ENCODE measurements around a stretch of chr2.

GRCh38 chr2:11395267-11395801 is 50.9 kb upstream of the ROCK2 start:
- PRO-cap = no peak

GRCh38 chr2:11406620-11407542 is 59.1 kb downstream of the E2F6 start:
- PRO-cap = no peak

GRCh38 chr2:11439961-11440640 is 25.9 kb downstream of the E2F6 start:
- PRO-cap = unidirectional peak, minus-strand start at chr2:11440110

- PRO-cap = no peak
Observed at GRCh38 chr2:11496257-11496708, 30.3 kb upstream of the E2F6 start.

- PRO-cap = no peak
Observed at GRCh38 chr2:11540339-11540885, 6.6 kb downstream of the GREB1 start.

GRCh38 chr2:11542375-11543096 is 8.7 kb downstream of the GREB1 start:
- PRO-cap = no peak

- PRO-cap = no peak
Observed at GRCh38 chr2:11677368-11677816, 7.4 kb upstream of the NTSR2 start.

DNA sequence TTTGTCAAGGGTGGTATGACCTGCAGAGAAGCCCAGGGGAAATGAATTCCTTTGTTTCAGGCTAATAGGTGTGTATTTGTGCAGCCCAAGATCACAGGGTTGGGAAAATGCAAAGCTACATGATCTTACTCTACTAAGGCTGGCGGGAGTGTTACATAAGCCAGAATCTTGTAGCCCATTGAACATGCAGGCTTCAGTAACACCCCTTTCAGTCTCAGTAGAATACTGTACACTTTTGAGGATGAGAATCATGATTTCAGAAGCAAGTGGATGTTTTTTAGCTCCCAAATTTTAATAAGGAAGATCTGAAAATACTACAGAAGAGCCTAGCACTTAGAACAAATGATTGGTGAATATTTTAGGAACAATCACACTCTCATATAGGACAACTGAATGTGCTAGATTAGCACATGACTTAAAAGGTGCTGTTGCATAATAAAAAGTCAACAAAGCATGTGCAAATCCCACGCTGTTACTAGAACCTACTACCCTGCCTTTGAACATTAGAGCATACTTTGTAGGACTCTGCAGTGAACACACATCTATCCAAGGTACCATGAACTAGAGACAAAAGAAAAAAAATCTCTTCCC is 23.8 kb upstream of the LPIN1 start:
- PRO-cap = no peak

DNA sequence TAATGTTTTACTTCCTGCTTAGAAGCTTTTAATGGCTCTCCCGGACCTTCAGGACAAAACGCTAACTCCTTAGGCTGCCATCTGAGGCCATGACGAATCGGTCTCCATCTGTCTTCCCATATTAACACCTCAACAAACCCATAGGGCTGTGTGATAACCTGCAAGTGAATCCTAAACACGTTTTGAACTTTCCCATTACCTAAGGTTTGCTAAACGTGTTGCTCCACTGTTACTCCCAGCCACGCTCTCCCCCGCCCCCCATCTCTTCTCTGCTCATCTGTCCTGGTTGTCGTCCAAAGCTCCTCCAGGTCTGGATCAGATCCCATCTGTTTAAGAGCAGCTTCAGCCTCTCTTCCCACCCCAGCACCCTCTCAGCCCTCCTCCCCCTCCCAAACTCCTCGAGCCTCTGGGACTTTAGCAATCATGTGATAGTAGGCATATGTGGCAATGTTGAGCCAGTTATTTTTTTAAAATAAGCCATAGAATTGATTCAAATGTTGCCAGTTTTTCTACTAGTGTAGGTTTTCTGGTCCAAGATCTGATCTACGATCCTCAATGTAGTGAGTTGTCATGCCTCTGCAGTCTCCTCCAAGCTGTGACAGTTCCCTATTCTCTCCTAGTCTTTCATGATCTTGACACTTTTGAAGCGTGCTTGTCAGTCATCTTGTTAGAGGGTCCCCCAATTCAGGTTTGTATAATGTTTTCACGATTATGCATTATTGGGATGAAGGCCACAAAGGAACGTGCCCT is 20.0 kb upstream of the LPIN1 start:
- PRO-cap = no peak

- PRO-cap = no peak
Observed at GRCh38 chr2:11749491-11750188, 3.2 kb downstream of the LPIN1 start.

DNA sequence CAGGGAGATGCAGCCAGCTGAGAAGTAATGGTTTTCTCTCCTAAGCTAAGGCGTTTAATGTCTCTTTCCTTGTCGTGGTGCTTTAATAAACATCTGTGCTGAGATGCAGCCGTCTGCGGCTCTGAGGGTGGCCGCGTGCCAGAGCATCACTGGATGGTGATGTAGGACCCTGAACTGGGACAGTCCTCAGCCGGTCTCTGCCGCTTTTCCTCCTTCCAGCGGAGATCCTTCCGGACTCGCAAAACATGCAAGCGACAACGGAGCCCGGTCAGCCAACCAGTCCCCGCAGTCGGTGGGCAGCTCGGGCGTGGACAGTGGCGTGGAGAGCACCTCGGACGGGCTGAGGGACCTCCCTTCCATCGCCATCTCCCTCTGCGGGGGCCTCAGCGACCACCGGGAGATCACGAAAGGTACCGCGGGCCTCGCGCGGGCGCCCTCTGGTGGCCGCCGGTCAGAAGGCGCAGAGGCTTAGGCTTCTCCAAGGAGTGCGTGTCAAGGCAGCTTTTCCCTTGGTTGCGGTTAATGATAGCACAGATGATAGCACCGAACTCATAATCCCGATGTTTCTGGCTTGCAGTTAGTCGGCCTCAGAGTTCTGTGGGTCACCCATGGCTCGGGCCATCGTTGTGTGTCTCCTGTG is 38.4 kb downstream of the LPIN1 start:
- PRO-cap = no peak

GRCh38 chr2:12034333-12034950 is 288.0 kb downstream of the LPIN1 start:
- PRO-cap = no peak

- PRO-cap = no peak
Observed at GRCh38 chr2:12057187-12057946, 310.9 kb downstream of the LPIN1 start.

- PRO-cap = bidirectional peak, plus-strand start at chr2:12193002, minus-strand start at chr2:12192851
Observed at GRCh38 chr2:12192640-12193205, 446.3 kb downstream of the LPIN1 start.

- PRO-cap = no peak
Observed at GRCh38 chr2:12320843-12321739, 395.6 kb upstream of the TRIB2 start.

DNA sequence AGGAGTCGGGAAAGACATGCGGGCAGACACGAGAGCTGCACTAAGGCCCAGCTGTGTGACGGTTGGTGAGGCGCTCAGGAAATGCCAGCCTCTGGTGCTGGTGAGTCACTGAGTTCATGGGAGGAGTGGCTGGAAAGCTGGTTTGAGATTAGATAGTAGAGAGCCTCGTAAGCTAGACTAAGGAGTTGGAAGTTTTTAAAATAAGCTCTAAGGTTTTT is 390.9 kb upstream of the TRIB2 start:
- PRO-cap = no peak

- PRO-cap = no peak
Observed at GRCh38 chr2:12381708-12381994, 335.1 kb upstream of the TRIB2 start.

- PRO-cap = no peak
Observed at GRCh38 chr2:12424873-12425319, 291.8 kb upstream of the TRIB2 start.

GRCh38 chr2:12478848-12479104 is 238.0 kb upstream of the TRIB2 start:
- PRO-cap = no peak

GRCh38 chr2:12604393-12604823 is 112.3 kb upstream of the TRIB2 start:
- PRO-cap = no peak

Measured in endothelial cell (in vitro differentiated cells).